Rectum (tissue), 1 donor: ENCODE measurements around a stretch of chr18.

DNA sequence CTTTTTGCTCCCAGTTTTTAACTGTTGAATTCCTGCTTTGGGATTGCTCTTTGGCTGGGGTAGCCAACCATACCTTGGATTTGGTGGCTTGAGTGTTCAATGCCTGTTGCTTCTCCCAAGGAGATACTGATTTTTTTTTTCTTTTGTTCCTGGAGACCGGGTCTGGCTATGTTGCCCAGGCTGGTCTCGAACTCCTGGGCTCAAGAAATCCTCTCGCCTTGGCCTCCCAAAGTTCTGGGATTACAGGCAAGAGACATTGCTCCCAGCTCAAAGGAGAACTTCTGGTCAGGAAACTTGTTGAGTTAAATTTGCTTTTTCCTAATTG is 3.0 kb downstream of the TGIF1 start:
- PRO-cap, result no peak

DNA sequence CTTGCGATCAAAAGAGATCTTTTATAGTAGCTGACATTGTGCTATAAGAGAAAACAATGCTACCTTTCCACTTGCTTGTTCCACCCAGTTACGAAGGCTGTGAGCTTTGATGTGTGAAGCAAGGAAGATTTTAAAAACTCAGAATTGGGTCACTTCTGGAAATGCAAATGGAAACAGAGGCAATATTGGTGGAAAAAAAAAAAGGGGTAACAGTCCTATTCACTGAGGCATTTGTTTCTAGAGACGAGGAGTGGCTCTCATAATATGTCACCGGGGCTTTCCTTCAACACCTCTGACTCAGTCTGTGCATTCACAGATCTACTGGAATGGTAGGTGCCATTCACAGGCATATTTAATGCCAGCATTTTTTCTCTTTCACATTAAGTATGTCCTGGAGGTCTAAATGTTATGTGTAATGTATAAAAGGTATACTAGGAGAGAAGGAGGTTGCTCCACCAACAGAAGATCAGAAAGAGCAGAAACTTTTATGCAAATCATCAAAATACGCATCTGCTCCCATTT is 91.8 kb downstream of the TGIF1 start:
- PRO-cap, result bidirectional peak, plus-strand start at position 315 of the sequence, minus-strand start at position 294 of the sequence

- PRO-cap, result bidirectional peak, plus-strand start at chr18:3594080, minus-strand start at chr18:3593976; bidirectional peak, plus-strand start at chr18:3594462, minus-strand start at chr18:3594210
These were observed 144.3 kb downstream of the TGIF1 start for GRCh38 chr18:3594035-3594816.

GRCh38 chr18:3655267-3655973 is 205.4 kb downstream of the TGIF1 start:
- PRO-cap, result no peak

DNA sequence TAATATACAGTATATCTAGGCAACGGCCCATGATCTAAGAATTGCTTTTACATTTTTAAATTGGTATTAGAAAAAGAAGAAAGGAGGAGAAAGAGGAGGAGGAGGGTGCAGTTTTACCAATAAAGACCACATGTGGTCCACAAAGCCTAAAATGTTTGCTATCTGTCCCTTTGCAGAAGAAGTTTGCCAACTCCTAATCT is 175.2 kb upstream of the DLGAP1 start:
- PRO-cap, result unidirectional peak, plus-strand start at position 84 of the sequence

GRCh38 chr18:5197431-5197805 is 361 bp upstream of the AKAIN1 start:
- PRO-cap, result no peak

- PRO-cap, result no peak
These were observed 121.9 kb upstream of the ZBTB14 start for GRCh38 chr18:5417404-5417828.

DNA sequence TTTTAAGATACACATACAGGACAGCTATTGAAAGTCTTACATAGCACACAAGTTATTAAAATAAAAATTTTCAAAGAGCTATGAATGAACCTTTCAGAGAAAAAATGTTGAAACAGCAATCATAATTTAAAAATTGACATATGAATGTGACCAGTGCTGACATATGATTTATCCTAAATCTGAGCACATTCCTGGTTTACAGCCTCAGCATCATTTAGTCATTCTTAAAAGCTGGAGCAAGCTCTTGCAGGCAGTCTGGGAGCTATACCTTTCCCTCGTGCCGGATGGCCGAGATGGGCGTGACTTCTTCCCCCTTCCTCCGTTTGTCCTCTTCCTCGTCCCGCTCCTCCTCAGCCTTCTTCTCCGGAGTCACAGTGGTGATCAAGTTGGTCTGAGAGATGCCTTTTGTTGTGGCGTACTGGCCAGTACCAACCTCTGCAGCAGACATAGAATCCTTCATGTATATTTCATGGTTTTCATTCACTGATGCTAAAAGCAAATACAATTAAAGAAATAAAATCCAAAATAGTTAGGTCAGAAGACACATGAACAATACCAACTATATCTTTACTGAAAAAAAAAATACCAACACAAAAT is 124.0 kb upstream of the ZBTB14 start:
- PRO-cap, result no peak

DNA sequence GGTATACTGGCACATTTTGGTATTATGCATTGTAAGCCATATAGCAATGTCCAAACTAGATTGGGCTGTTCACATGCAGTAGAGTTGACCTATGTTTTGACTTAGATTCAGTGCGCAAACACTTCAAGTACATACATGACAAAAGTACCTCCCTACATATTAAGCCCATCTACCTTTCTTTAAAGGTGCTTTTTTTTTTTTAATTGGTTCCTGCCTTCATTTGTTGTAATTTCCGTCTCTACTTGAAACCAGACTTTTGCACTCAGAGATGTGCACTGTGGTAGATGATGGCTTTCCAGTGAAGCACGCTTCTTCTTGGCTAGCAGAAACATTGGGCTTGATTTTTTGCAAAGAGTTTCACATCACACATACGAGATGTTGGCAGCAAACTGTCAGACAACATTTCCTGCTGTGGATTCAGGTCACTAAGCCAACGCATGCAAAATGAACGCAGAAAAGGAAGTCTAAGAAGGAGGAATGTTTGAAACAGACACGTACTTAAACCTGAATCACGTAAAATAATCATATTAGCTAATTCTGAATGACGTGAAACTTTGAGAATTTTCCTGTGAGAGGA is 88.3 kb downstream of the EPB41L3 start:
- PRO-cap, result no peak

- PRO-cap, result bidirectional peak, plus-strand start at chr18:5466522, minus-strand start at chr18:5466396
These were observed 77.5 kb downstream of the EPB41L3 start for GRCh38 chr18:5466230-5466803.

GRCh38 chr18:5539365-5539881 is 4.4 kb downstream of the EPB41L3 start:
- PRO-cap, result no peak

DNA sequence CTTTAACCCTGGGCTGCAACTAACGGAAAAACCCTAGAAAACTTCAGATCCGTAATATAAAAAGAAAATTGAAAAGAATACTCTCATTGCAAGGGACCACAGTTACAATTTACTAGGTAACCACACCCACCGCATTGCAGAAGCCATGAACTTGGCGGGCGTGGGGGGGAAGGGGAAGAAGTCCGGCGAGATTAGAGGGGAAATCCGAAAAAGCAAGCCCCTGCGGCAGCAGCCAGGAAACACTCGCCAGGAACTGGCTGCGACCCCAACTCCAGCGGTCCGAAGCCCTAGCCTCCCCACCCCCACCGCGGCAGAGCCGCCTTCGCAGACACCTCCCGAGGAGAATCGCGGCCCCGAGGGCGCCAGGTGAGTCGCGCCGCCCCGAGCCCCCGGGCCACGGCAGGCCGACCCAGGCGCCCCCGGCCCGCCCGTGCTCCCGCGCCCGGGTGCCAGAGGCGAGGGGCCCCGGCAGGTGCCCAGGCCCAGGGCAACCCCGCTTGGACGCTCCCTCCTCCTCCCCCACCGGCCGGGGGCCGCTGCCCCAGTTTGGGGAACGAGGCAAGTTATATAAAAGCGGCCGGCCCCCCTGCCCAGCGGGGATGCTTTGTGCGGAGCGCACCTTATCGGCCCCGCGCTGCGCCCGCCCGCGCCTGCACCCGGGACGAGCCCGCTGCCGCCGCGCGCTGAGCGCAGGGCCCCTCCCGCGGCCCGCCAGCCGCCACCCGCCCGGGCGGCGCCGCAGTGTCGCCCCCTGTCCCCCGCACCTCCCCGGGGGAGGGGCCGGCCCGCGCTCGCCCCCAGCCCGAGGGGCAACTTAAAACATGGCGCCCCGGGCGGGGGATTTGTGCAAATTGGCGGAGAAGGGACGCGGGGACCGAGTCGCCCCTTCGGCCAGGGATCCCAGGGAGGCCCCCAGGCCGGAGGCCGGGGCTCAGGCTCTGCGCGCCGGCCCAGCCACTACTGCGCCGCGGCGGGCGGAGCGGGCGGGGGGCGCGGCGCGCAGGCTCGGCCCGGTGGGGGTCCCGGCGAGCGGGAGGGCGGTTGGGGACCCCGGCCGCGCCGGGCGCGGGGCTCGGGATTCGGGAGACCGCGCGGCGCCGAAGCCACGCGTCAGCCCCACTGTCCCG is 740 bp downstream of the EPB41L3 start:
- PRO-cap, result bidirectional peak, plus-strand start at position 975 of the sequence, minus-strand start at position 720 of the sequence

- PRO-cap, result no peak
These were observed 83.9 kb upstream of the EPB41L3 start for GRCh38 chr18:5627679-5628101.

DNA sequence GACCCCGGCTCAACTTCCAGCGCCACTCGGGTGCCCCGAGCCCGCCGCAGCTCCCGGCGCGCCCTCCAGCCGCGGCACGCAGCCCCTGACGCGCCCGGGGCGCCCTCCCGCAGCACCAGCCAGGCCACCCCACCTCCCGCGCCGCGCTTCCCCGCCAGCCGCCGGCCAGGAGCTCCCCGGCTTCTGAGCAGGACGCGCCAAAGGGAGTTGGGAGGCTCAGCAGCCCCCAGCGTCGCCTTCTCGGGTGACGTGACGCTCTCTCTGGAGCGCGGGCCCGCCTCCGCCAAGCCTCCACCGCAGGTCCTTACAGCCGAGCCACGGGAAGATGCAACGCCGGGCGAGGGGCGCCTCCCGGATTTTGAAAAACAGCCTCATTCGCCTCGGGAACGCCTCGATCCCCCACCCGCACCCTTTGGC is 85.0 kb upstream of the EPB41L3 start:
- PRO-cap, result bidirectional peak, plus-strand start at position 309 of the sequence, minus-strand start at position 185 of the sequence

DNA sequence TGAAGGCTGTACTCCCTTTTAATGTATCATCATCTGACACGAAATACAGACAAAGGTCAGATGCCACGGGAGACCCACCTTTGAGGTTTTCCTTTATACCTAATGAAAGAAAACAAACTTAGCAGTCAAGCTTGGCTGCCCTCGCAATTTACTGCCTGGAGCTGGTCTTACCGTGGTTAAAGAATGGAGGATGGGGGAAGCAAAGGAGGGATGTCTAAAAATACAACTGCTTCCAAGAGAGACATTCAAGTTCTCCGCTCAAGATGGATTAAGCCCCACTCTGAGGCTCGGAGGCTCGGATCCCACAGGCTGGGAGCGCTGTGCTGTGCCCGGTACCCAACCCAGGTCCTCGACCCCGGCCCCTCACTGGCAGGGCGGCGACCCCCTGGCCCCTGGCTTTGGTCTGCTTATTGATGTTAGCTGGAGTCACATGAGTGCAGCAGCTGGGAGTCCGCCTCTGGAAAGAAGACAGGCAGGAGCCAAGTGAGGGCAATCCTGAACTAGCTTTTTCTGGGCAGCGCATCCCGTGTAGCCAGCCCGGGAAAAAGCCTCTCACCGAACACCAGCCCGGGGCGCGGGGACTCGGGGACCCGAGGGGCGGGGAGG is 869 bp downstream of the TMEM200C start:
- PRO-cap, result no peak

GRCh38 chr18:6375008-6375497 is 39.7 kb downstream of the L3MBTL4 start:
- PRO-cap, result no peak

- PRO-cap, result no peak
These were observed 106.2 kb upstream of the PTPRM start for GRCh38 chr18:7460998-7461283.

DNA sequence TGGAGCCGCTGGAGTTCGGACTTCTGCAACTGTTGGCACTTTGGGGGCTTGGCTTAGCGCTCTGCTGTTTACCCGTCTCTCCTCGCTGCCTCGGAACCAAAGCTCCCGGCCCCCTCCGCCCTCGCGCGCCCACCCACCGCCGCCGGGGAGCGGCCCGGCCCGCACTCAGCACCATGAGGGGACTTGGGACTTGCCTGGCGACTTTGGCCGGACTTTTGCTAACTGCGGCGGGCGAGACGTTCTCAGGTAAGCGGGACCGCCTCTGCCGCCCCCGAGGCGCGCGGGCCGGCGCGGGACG is 479 bp downstream of the PTPRM start:
- PRO-cap, result no peak

- PRO-cap, result no peak
These were observed 236.9 kb downstream of the PTPRM start for GRCh38 chr18:7803947-7804455.

- PRO-cap, result no peak
These were observed 355.1 kb downstream of the PTPRM start for GRCh38 chr18:7922111-7922661.